OCI-LY7 (cell line): ENCODE results near the genes CALCA, NUCB2 and MRGPRX4.

DNA sequence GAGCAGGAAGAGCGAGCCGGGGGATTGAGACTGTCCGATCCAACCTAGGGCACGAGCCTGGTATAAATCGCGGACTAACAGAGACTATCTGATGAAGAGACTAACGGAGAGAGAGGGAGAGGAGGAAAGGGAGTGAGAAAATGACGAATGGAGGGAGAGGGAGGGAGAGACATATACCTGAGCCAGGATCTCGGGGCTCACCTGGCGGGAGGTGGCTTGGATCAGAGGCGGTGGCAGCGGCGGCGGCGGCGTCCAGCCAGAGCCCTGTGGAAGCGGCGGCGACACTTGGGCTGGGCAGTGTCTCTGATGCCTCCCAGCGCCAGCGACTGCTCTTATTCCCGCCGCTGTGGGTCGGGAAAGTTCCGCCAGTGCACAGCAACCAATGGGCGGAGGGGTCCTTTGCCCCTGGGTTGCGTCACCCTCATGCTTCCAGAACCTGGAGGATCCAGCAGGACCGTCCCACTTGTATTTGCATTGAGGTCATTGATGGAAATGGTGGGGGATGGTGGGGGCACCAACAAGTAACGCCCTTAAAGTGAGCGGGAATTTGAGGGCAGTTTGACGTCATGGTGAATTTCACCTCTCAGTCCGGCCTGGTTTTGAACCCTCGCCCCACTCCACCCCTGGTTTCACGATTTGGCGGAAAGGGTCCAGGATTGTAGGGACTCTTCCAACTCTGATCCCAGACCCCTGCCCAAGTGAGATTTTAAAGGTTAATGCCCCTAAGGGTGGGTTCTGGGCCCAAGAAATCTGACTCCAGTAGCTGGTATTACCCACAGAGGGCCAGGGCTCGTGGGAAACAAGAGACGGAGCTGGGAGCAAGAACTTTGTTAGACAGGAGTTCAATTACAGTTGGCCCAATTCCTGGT lies at the start of gene CALCA:
TSS of gene CALCA (minus strand) at position 308 of the 869 bp plus-strand sequence.
- PRO-cap = no peak
- RAMPAGE, long total RNA = no peak

DNA sequence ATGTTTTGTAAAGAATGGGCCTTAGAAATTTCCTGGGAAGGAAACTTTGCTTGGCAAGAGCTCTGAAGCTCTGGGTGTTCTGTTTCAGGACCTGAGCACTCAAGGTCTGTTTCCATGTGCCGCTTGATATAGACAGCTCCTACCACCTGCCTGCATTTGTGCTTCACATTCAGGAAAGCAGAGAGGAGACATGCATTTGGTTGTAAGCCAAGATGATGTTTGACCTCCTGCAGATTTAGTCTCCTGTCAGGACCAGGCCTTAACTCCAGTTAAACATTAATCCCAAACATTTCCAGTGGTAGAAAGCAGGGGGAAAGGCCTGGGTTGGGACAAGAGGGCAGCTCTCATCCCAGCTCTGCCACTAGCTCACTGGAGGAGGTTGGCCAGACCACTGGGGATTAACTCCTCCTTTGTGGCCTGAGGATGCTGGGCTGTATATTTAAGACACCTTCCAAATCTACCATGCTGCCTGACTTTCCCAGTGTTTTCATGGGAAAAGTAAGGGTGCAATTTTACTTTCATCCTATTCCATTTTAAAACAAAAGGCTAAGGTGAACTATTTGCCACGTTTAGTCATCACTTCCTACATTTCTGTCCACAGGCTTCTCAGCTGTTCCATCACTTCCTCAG lies 80.8 kb downstream of the INSC start:
- PRO-cap = no peak
- RAMPAGE, long total RNA = no peak

DNA sequence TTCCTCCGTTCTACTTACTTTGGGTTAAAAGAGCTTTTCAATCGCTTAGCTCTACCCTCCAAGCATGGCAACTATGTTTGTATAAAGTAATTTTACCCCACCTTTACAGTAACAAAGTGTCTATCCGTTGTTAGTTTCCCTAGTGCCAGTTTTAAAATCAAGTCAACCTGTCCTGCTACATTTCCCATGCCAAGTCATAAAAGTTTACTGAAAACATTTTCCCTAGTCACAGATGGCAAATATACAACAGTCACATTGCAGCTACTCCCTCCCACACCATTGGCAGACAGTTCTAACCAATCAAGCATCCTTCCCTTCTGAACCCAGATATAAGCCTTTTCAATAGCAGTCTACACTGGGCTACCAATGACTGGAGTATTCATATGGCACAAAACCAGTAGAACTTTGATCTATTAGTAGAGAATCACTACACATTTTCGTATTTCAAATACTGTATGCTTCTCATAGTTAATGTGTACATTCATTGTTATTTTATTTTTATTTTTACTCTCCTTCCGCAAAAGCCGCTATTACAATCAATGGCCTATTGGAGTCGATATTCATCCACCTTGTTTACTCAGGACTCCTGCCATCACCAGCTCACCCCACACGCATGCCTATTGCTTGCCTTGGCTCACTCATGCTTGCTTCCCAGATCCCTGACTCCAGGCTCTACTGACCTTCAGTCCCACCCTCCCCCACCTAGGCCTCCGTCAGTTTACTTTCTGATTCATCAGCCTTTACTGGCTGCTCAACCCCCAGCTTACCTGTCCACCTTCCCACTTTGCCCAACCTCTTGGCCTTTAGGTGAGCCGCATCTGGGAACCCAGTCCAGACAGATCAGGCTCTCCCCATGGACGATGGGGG lies 408.5 kb downstream of the SOX6 start:
- PRO-cap = no peak
- RAMPAGE, long total RNA = no peak

- PRO-cap = no peak
- RAMPAGE, long total RNA = no peak
Measured at GRCh38 chr11:16612066-16612434, 126.4 kb upstream of the C11orf58 start.

DNA sequence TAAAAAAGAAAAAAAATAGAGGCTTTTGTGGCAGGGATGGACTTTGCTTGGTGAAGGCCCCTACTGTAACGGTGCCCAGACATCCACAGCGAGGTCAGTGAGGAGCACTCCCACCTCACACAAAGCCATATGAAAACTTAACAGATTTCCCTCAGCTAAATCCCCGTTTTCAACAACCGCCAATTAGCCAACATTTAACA lies 641 bp upstream of the C11orf58 start:
- PRO-cap = no peak
- RAMPAGE, long total RNA = no peak

DNA sequence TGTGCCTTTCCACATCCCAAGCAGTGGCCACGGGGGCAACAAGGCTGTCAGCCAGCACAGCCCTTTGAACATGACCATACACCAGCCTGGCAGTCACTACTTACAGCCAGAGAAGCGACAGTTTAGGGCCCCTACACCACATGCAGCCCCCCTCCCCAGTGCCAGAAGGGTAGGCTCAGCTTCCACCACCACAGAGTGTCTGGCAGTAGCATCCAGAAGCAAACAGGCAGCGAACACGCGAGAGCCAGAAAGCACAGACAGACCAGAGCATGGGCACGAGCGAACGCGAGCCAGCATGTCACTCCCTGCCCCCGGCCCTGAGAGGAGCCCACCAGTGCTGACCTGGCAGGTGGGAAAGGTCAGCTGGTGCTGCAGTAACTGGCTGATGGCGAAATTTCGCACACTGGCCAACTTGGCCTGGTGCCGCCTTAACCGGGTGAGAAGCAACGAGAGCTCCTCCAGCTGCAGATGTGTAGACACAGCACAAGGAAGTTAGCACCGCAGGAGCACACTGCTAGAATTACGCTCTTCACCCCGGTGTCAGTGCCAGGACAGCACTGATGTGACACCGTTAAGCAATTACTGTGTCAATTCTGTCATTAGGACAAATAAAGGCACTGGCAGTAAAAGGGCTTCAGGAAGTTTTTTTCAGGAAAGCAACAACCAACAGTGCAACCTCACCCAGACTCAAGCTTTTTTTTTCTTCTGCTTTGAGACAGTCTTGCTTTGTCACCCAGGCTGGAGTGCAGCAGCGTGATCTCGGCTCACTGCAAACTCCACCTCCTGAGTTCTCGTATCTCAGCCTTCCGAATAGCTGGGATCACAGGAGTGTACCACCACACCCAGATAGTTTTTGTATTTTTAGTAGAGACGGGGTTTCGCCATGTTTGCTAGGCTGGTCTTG lies 76.6 kb downstream of the C11orf58 start:
- PRO-cap = no peak
- RAMPAGE, long total RNA = no peak

DNA sequence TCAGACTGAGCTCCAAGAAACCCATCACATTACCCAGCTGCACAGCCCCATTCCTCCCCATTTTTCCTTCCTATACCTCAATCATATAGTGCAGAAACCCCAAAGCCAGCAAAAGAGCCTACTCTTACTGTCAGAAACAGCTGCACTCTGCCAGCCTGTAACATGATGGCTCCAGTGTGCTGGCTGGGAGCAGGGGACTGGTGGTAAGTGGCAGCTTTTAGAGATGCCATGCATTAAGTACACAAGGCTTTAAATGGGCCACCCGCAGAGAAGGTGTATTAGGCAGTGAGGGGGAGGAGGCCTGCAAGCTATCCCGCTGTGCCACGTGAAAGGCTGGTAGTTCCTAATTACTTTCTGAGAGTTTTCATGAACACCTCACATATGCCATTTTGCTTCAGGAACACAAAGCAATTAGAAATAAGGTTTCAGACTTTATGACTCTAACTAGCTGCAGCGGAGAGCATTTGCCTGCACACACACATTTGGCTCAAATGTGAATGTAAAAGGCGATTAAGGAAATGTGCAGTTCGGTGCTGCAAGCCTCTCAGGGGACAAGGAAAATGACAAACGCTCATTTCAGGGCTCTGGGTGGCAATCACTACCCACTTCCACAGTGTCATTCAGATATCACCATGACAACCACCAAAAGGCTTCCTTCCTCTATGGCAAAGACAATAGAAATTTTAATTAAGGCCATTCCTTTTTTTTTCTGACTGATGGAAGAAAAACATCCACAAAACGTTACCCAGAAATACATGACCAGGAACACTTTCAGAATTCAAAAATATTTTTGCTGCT lies 116.7 kb downstream of the PLEKHA7 start:
- PRO-cap = no peak
- RAMPAGE, long total RNA = no peak

DNA sequence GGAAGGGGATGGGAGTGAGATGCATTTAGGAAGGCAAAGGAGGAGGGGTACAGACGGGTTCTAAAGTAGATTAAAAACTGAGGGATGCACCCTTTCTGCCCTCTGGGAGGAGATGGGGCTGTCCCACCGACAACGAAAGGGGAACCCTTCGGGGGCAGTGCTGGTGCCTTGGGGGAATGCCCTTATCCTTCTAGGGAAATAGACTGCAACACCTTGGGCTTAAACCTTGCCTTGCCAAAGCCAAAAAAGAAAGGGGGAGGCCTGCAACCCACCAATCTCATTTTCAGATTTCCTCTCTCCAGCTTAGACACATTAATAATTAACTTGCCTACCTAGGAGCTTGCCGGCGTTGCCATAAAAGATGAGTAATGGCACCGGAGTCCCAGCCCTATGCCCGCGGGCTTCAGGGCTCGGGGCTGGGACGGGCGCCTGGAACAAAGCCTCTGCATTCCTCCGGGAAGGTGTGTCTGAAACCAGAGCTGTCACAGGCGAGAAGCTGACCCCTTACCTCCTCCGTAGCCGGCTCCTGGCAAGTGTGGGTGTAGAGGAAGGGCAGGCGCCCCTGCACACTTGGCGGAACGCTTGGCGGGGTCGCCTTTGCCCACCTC lies 89.6 kb downstream of the PLEKHA7 start:
- PRO-cap = no peak
- RAMPAGE, long total RNA = no peak

DNA sequence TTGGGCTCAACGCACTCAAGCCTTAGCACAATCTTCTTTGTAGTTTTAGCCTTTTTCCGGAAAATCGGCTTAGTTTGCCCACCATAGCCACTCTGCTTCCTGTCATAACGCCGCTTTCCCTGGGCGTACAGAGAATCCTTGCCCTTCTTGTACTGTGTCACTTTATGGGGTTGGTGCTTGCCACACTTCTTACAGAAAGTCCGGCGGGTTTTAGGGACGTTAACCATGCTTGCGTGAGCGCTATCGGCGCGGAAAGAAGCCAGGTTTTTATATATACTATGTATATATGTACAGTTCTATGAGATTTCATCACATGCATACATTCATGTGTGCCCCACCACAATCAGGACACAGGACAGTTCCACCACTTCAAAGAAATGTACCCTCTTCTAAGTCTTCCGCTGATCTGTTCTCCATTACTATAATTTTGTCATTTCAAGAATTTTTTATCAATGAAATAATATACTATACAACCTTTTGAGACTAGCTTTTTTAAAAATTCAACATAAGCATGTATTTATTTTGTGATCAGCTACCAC lies 39.4 kb downstream of the PLEKHA7 start:
- PRO-cap = unidirectional peak, minus-strand start at position 259 of the sequence
- RAMPAGE, long total RNA = no peak

DNA sequence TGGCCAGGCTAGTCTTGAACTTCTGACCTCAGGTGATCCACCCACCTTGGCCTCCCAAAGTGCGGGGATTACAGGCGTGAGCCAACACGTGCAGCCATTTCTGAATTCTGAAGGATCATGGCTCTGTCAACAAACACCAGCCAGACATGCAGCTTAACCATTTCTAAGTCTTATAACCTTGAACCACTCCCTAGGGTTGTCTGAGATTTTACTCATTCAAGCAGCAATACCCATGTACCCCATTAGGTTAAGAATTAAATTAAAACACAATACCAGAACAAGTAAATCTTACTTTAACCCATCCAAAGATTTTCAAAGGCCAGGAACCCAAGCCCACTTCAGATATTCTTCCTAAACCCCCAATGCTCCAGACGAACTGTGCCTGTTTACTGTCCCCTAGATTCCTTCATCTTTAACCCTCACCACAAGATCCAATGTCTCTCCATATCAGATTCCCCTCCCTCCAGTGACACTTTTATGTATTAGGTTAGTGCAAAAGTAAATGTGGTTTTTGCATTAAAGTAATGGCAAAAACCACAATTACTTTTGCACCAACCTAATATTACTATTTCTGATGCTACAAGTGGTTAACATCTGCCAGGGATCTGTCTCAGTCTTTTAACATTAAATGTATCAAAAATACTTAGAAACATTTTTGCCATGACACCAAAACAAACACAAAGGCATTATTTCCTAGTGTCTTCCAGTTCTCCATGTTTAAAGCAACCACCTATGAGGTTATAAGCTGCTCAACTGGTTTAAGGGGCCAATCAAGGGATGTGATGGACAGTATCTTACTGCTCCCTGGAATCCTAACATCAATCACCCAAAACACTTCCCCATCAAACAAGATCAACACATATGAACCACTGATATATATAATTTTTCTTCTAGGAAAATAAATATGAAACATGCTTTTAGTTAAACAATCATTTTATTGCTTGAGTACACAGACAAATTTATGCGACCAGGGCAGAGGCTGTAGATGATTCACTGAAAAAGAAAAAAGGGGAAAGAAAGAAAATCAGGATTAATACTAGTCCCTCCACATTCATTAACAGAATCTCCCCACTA lies 3.7 kb downstream of the RPS13 start:
- PRO-cap = no peak
- RAMPAGE, long total RNA = no peak

GRCh38 chr11:17077769-17078454 lies 445 bp upstream of the RPS13 start:
- PRO-cap = bidirectional peak, plus-strand start at chr11:17077877, minus-strand start at chr11:17077667; unidirectional peak, plus-strand start at chr11:17078108
- RAMPAGE, long total RNA = no peak

DNA sequence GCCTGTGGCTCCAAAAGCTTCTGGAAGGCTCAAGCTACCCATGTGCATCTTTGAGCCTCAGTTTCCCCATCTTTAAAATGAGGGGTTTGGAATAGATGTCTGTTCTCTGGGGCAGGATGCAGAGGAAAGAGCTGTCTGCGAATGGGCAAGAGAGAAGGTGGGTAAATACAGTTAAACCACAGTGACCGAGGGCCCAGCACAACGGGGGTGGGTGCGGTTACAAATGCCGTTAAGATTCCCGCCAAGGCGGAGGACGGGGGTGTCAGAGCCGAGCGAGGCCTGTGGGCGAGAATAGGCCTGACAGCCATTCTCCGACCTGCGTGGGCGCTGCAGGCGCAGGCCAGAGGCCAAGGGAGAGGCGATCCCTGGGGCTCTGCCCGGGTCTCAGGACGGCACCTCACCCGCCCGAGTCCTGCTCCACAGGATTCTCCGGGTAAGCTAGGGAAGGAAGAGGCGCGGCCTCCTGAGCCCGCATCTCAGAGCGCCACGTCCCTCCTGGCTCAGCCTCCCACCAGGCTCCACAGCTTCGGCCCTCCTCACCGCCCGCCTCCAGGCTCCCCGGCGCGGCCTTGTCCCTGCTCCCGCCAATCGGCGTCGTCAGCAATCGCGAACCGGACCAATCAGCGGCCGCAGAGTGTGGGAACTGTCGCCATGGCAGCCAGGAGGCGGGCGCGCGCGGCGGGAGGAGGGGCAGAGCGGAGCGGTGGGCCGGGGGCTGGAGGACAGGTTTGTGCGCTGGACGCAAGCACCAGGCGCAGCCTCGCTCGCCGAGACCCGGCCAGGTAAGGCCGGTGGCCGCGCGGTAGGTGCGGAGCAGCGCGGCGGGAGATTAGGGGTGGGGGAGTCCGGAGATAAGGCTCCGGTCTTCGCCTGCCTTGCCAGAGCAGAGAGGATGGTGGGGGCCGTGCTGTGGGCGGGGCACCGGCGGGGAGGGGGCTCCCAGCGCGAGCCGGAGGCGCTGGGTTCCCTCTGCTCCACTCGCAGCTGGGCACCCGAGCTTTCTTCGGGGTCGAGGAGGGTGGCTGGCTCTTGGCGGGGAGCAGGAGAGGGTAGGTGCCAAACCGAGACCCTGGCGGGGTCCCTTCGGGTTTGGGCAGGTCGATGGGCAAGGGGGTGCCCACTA lies at the start of gene NUCB2:
TSS of gene NUCB2 (plus strand) at position 693 of the 1,123 bp plus-strand sequence.
- PRO-cap = bidirectional peak, plus-strand start at position 693 of the sequence, minus-strand start at position 510 of the sequence; bidirectional peak, plus-strand start at position 991 of the sequence, minus-strand start at position 872 of the sequence
- RAMPAGE, long total RNA = start-site peak on the plus strand centred at position 717 of the sequence, 72 bp wide, 678 and 52 reads in 2 replicates; start-site peak on the plus strand centred at position 952 of the sequence, 71 bp wide, 457 and 79 reads in 2 replicates

- PRO-cap = bidirectional peak, plus-strand start at chr11:17389482, minus-strand start at chr11:17389331; unidirectional peak, plus-strand start at chr11:17389731; unidirectional peak, plus-strand start at chr11:17389791
- RAMPAGE, long total RNA = no peak
Measured at GRCh38 chr11:17388978-17389905, 783 bp upstream of the KCNJ11 start.

DNA sequence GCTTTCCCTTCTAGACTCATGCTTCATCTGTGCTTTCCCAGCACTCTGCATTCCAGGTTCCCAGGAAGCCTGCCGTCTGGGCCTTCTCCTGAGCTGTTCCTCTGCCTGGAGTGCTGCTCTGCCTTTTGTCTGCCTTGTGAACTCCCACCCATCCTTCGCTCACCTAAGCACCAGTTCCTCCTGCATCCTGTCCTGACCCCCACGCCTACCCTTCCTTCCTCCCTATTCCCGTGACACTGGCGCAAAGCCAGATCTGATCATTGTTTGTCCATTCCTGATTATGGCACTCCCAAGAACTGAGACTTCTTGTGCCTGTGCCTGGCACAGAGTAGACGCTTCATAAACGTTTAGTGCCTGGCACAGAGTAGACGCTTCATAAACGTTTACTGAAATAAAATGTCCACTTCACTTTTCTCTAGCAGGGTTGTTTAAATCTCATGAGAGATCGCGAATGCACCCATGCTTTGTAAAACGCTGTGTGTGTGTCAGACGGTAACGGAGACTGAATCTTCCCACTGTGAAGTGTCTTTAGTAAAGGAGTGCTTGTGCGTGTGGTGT lies 22.6 kb upstream of the KCNJ11 start:
- PRO-cap = no peak
- RAMPAGE, long total RNA = no peak

DNA sequence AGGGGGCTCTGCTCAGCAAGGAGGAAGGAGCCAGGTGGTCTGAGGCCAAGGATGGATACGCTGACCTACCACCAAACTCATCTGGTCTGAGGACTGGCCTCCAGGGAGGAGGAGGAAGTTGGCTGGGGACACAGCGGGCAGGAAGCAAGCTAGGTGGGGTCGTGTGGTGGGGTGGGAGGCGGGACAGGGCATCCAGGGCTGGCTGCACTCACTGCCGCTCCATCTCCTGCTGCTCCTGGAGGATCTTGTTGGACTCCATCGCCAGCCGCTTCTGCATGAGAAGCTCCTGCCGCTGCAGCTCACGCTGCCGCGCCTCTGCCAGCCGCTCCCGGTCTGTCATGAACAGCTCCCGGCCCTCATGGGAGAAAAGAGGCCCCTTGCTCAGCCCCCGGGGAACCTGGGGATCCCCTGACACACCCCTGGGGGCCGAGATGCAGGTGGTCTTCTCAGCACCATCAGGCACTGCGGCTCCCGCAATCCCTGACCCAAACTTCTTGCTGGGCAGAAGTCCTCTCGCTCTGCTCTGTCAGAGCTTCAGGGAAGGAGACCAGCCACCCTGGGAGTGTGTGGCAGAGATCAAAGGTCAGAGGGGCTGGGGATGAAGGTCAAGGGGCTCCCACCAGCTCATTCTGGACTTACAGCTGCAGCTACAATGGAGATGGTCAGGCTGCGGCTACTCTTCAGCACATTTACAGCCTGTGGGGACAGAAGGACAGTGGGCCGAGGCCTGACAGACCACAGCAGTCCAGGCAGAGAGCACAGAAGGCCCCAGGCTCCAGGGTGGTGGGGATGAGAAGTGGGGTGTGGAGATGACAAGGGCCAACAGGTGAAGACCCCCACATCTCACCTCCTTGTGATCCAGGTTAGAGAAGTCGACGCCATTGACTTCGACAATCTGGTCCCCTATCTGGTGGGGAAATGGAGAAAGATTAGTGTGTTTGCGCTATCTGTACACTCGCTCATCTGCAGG lies 21.4 kb downstream of the USH1C start:
- PRO-cap = no peak
- RAMPAGE, long total RNA = no peak

DNA sequence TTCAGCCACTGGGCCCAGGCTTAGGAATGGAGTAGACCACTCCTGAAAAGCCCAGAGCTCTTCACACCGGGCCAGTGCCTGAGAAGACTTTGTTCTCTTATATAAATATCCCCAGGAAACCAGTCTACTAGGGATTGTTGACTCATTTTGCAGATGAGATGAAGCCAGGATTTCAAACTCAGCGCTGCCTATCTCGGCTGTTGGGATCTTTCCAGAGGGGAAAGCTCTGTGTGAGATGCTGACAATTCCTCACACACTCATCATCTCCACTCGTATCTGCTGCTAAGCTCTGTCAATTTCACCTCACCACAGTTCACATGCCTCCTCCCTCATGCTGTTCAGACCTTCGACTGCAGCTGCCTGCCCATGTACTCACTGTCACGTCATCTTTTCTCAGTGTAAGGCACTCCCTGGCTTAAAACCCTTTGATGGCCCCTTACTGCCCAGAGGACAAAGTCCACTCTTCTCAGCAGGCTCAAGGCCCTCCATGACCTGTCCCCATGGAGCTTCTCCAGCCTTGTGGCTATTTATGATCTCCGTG lies 12.5 kb downstream of the USH1C start:
- PRO-cap = no peak
- RAMPAGE, long total RNA = no peak

- PRO-cap = no peak
- RAMPAGE, long total RNA = no peak
Measured at GRCh38 chr11:17687764-17688522, 31.4 kb upstream of the MYOD1 start.

DNA sequence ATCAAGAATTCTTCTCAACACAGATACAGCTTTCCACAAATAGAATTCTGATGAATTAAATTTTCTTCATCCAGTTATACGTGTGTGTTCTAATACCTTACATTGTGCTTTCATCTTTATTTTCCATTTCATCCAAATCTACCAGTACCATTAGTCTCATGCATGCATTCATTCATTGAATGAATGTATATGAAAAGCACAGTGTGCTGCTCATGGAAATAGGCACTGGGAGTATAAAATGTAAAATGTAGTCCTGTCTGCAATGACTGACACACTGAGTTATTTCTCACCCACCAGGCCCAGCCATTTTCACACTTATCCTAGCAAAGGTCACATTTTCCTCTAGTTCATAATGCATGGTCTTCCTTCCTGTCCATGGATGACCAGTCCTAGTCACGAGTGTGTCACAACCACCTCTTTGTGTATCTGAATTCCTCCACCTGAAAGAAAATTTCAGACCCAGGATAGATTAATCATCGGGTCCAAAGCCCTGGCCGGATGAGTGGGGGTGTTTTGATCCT lies at the start of gene MRGPRX4:
TSS of gene MRGPRX4 (plus strand) at position 366 of the 521 bp plus-strand sequence.
- PRO-cap = no peak
- RAMPAGE, long total RNA = no peak

- PRO-cap = no peak
- RAMPAGE, long total RNA = no peak
Measured at GRCh38 chr11:18310738-18311418, 11.1 kb downstream of the HPS5 start.

GRCh38 chr11:18323233-18323626 lies 863 bp downstream of the GTF2H1 start:
- PRO-cap = no peak
- RAMPAGE, long total RNA = no peak